IMR-90 (cell line): ENCODE measurements around the genes E2F3 and GPLD1.

DNA sequence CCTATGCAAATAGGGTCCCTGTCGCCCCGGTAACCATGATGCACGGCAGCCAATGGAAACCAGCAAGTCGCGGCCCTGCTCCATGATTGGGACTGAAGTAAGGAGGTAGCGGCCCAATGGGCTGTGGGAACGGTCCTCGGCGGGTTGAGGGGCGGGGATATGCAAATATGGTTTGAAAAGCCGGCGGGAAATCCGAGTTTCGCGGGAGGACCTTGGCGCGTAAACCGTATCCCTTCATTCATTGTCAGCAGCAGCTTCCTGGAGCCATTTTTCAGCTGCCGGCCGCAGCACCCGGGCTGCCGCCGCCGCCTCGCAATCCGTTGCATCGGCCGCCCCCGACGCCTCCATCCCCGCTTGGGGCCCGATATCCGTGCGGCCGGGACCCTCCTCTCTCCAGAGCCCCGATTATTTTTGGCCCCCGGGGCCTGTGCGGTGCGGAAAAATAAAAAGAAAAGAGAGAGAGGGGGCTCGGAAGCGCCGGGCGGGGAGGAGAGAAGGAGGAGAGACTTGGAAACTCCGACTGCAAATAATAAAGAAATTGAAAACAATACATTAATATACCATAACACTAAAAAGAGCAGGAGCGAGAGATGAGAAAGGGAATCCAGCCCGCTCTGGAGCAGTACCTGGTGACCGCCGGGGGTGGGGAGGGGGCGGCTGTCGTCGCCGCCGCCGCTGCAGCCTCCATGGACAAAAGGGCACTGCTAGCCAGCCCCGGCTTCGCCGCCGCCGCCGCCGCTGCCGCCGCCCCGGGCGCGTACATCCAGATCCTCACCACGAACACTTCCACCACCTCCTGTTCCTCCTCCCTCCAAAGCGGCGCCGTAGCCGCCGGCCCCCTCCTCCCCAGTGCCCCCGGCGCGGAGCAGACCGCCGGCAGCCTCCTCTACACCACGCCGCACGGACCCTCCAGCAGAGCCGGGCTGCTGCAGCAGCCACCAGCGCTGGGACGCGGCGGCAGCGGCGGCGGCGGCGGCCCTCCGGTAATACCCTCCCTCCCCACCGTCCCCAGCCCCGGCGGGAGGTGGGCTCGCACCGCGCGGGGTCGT is at the start of gene E2F3:
E2F3 (plus strand) TSS at position 237 of the 1,049 bp plus-strand sequence.
- RRBS = 1% methylated on average over 52 of the region's 99 CpGs
CAGE:
- cytosol, long polyA plus RNA = start-site peak on the plus strand centred at position 233 of the sequence, 63 bp wide, 10 and 6 reads in 2 replicates
- long polyA plus RNA = start-site peak on the plus strand centred at position 518 of the sequence, 915 bp wide, 17 and 20 reads in 2 replicates
- nucleus, long polyA plus RNA = start-site peak on the plus strand centred at position 571 of the sequence, 792 bp wide, 39 and 33 reads in 2 replicates

GRCh38 chr6:20820361-20821090 is 286.3 kb downstream of the CDKAL1 start:
- RRBS = no CpG with 5 or more reads among the region's 5 CpGs
CAGE:
- cytosol, long polyA plus RNA = no peak
- long polyA plus RNA = no peak
- nucleus, long polyA plus RNA = no peak

- RRBS = no CpG with 5 or more reads among the region's 3 CpGs
CAGE:
- cytosol, long polyA plus RNA = no peak
- long polyA plus RNA = no peak
- nucleus, long polyA plus RNA = no peak
Observed at GRCh38 chr6:21005678-21006038, 471.4 kb downstream of the CDKAL1 start.

- RRBS = no CpG with 5 or more reads among the region's 12 CpGs
CAGE:
- cytosol, long polyA plus RNA = no peak
- long polyA plus RNA = no peak
- nucleus, long polyA plus RNA = no peak
Observed at GRCh38 chr6:21608659-21609190, 15.2 kb downstream of the SOX4 start.

DNA sequence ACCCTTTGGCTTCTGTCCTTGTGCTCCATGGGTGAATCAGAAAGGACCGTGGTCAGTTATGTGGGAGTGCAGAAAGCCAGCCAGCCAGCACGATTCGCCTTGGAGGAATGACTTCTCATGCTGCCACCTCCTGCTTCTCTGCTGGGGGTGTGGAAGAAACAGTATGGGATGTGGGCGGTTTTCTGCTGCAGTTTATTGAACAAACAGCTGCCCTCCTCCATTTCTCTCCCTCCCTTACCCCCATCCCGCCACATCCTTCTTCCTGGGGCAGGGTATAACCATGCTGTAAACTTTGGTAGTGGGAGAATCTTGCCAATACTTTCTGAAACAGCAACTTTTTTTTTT is 214.6 kb downstream of the SOX4 start:
- RRBS = no CpG with 5 or more reads among the region's 5 CpGs
CAGE:
- cytosol, long polyA plus RNA = no peak
- long polyA plus RNA = no peak
- nucleus, long polyA plus RNA = no peak

DNA sequence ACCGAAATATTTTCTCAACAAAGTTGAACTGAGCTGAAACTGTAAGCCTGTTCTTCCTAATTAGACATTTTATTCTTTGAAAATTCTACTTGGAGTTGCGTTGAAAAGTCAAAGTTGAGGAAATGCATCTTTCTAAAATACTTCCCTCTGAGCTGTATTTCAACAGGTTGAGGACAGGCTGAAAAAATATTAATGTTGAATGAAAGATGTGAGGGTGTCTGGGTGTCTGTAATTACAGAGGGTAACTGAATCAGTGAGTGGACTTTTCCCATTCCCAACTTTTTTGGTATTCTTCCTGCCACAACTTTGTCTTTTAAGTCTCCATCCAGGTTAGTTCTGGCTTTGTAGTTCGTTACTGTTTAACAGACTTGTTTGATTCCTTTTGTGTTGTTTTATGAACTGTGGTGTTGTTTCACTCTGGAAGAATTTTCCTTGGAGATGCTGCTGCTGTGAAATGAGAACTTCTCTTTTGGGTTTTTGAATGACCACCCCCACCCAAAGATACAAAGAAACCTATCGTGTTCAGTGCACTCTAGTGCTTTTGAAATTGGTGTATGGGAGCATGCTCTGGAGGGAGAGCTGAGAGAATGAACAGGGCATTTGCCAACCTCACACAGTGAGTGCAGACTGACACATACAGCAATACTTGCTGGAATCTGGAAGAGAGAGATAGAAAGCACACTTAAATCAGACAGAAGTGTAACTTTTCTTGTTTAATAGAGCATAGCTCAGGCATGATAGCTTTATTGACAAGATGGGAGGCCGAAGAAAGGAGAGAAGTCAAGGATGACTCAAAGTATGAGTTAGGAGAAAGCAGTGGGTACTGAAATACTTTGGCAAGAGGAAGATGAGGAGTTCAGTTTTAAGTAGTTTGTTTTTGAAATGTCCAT is 293.0 kb downstream of the SOX4 start:
- RRBS = no CpG with 5 or more reads among the region's 5 CpGs
CAGE:
- cytosol, long polyA plus RNA = no peak
- long polyA plus RNA = no peak
- nucleus, long polyA plus RNA = no peak

DNA sequence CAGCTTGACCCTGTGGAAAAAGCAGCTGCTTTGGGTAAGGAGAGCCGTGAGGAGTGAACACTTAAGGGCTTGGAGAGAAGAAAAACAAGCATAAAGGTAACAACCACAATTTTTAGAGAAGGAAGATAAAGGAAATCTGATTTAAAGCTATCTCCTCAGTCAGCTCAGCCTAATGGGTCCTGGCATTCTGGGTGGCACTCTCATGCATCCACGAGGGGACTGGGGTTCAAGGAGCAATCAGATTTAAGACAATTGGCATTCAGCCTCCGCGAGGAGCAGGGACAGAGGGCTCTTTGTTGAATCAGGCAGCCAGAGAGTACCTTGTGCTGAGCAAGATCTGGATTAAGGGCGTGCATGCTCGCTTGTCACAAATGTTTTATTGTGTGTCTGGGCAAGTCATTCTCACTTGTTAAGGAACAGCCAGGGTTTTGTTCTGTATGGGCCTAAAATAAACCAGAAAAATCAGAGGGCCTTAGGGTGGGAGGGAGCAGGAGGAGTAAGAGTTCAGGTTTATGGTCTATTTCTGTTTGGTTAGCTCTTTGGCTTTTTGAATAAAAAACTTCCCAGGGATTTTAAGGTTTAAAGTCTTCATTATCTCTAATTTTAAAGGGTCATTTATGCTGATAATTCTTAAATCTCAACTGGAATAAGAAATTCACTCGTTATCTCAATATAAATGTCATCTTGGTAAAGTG is 475.3 kb upstream of the NRSN1 start:
- RRBS = no CpG with 5 or more reads among the region's 7 CpGs
CAGE:
- cytosol, long polyA plus RNA = no peak
- long polyA plus RNA = no peak
- nucleus, long polyA plus RNA = no peak

DNA sequence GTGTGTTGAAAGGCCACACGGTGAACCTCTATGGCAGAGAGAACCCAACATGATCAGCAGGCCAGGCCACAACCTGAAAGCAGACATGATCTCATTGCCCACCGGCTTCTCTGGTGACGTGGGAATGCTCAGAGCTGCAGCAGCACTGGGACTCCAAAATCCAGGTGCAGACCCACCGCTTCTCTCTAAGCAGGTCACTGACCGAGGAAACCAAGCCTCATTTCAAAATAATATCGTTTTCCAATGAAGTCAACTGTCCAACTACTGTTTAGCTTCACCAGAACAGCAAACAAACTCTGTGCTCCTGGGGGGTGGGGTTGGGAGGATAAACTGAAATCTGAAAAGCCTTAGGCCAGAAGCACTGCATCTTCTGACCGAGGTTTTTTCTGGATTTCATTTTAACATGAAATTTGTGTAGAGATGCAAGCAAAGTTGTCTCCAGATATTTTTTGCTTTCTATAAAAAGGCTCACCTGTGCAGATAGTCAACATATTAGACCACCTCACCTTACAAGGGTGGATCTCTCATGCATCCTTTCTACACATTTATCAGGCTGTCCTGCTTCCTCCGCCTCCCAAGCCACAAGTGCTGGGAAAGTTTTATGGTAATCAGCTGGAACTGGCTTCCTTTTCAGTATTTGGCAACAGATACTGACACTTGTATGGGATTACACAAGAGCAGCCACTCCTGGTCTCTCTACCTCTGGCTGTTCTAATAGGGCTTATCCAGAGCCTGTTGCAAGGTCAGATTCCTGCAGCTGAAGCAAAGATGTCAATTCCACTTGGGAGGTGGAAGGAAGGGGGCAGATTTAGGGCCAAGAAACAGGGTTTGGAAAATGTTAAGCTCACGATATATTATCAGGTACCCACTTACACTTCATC is at the start of gene GPLD1:
GPLD1 (minus strand) TSS at position 154 of the 881 bp plus-strand sequence.
- RRBS = no CpG with 5 or more reads among the region's 9 CpGs
CAGE:
- cytosol, long polyA plus RNA = no peak
- long polyA plus RNA = no peak
- nucleus, long polyA plus RNA = no peak

GRCh38 chr6:24534338-24535023 is 39.7 kb downstream of the ALDH5A1 start:
- RRBS = no CpG with 5 or more reads among the region's 10 CpGs
CAGE:
- cytosol, long polyA plus RNA = no peak
- long polyA plus RNA = no peak
- nucleus, long polyA plus RNA = no peak

DNA sequence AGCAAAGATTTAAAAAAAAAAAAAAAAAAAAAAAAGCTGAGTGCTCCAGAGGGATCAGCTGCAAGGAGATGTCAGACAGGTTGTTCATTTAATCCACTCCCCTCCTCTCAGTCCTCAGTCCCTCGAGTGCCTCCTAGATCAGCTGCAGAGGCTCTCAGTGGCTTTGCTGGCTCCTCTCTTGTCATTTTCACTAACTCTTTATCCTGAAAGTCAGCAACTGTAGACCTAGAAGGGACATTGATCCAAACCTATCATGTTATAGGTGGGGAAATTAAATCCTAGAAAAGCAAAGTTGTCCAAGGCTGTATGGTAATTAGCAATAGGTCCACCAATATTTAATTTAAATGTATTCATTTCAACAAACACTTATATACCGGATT is 61.6 kb downstream of the KIAA0319 start:
- RRBS = no CpG with 5 or more reads among the region's 2 CpGs
CAGE:
- cytosol, long polyA plus RNA = no peak
- long polyA plus RNA = no peak
- nucleus, long polyA plus RNA = no peak

DNA sequence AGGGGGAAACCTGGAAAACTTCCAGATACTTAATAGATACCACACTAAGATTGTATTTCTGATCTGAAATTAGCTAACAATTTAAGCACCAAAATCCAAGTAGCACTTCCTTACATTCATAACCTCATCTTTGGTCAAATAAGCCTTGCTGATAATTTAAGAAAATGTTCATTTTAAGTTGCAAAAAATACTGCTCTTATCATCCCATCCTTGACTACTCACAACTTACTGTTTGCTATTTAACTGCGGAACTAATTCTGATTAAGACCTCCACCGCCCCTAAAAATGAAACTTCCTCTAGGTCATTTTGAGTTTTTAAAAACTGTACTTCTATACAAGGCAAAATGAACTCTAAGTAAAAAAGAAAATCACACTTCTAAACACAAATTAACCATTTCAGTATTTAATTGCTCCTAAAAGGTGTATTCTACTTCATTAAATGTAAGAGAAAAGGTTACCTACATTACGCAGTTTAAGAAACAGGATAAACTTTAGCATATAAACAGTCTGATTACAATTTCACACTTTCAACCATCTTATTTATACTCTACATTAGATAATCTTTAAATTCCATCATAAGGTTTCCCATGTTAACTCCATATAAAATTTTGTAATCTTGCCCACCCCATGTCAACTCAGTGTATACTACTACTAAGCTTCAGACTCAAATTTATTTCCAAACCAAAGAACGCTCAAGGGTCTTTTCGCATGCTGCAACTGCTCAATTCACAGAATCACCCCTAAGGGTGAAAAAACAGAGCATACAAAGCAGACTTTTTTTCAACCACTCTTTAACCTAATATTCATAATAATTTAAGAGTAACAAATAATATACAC is 1.1 kb downstream of the C6orf62 start:
- RRBS = no CpG with 5 or more reads among the region's 5 CpGs
CAGE:
- cytosol, long polyA plus RNA = no peak
- long polyA plus RNA = no peak
- nucleus, long polyA plus RNA = no peak

GRCh38 chr6:24720993-24722000 is 2.3 kb upstream of the C6orf62 start:
- RRBS = no CpG with 5 or more reads among the region's 49 CpGs
CAGE:
- cytosol, long polyA plus RNA = no peak
- long polyA plus RNA = no peak
- nucleus, long polyA plus RNA = no peak

GRCh38 chr6:24757696-24758054 is 17.1 kb upstream of the GMNN start:
- RRBS = no CpG with 5 or more reads among the region's 6 CpGs
CAGE:
- cytosol, long polyA plus RNA = no peak
- long polyA plus RNA = no peak
- nucleus, long polyA plus RNA = no peak

- RRBS = no CpG with 5 or more reads among the region's 15 CpGs
CAGE:
- cytosol, long polyA plus RNA = no peak
- long polyA plus RNA = no peak
- nucleus, long polyA plus RNA = no peak
Observed at GRCh38 chr6:24765332-24765928, 9.3 kb upstream of the GMNN start.

GRCh38 chr6:24786341-24786734 is 11.6 kb downstream of the GMNN start:
- RRBS = no CpG with 5 or more reads among the region's 2 CpGs
CAGE:
- cytosol, long polyA plus RNA = no peak
- long polyA plus RNA = no peak
- nucleus, long polyA plus RNA = no peak

DNA sequence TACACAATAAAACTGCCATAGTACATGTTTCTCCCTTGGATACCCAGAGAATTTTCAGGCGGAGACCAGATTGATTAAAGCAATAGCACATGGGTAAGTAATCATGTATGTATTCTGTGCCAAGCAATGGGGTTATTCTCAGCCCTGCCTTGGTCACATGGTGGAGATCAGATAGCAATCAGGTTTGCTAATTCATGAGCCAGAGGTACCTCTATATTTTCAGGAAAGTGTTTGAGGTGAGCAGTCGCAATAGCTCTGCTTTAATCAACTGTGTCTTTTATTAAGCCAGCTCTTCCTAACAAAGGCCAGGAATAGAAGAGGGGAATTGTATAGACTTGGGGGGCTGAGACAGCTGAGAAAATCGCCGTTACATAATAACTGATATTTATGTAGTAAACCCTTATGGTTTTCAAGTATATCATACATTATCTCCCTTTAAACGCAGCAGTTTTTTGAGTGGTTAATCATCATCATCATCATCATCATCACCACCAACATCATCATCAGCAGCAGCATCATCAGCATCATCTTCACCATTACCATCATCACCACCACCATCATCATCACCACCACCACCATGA is 9.3 kb downstream of the RIPOR2 start:
- RRBS = no CpG with 5 or more reads among the region's 5 CpGs
CAGE:
- cytosol, long polyA plus RNA = no peak
- long polyA plus RNA = no peak
- nucleus, long polyA plus RNA = no peak

DNA sequence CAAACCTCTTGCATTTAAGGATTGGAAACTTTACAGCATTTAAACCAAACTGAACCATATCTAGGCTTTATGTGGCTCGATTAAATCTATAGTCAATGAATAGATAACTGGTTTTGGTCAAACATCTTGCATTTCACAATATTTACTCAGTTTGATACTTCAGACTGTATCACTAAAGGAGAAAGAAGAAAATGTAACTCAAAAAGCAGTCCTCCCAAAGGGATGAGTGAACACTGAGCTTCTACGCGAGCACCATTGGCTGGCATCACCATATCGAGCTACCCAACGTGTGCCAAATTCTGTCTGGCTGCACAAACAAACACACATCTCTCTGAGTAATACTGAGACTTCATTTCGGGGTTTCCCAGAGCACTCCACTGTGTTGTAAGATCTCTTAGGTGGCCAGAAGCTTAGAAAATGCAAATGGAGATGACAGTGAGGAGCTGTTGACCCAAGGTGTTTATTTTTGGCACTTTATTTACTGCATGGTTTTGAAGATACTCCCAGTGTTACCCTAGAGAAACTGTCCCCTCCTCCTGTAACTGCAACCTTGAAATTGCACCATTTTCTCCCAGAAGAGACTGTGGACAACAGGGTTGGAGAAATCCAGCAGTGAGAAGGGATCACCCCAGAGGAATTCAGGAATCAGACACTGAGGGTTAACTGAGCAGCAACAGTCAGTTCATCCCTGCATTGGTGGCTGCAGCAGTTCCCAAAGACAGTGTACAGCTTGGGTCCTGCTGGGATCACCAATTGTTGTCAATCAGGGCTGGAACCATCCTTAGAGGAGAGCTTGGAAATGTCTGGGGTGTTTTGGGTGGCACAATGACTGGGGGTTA is 910 bp upstream of the RIPOR2 start:
- RRBS = no CpG with 5 or more reads among the region's 6 CpGs
CAGE:
- cytosol, long polyA plus RNA = no peak
- long polyA plus RNA = no peak
- nucleus, long polyA plus RNA = no peak

DNA sequence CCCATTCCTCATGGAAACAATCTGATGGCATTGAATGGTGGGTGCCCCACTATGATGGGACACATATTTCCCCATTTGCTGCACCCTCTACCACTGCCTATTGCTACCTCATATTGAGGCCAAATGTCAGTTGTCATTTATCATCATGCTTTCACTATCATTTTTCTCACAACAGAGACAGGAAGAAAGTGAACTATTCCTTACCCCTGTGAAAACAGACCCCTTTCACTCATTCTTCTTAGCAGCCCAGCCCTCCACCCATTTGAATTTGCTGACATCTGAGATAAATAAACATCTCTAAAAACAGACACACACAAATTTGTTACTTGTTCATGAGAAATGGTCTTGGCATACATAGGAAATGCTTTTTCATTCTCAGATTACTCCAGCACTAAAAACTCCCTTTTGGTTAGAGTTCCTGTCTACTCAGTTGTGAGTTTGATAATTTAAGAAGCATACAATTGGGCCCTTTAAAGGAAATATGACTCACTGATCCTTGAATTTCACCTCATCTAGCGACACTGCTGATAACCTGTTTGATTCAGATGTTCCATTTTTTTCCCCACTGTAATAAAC is 105.3 kb upstream of the RIPOR2 start:
- RRBS = no CpG with 5 or more reads among the region's 1 CpG
CAGE:
- cytosol, long polyA plus RNA = no peak
- long polyA plus RNA = no peak
- nucleus, long polyA plus RNA = no peak

DNA sequence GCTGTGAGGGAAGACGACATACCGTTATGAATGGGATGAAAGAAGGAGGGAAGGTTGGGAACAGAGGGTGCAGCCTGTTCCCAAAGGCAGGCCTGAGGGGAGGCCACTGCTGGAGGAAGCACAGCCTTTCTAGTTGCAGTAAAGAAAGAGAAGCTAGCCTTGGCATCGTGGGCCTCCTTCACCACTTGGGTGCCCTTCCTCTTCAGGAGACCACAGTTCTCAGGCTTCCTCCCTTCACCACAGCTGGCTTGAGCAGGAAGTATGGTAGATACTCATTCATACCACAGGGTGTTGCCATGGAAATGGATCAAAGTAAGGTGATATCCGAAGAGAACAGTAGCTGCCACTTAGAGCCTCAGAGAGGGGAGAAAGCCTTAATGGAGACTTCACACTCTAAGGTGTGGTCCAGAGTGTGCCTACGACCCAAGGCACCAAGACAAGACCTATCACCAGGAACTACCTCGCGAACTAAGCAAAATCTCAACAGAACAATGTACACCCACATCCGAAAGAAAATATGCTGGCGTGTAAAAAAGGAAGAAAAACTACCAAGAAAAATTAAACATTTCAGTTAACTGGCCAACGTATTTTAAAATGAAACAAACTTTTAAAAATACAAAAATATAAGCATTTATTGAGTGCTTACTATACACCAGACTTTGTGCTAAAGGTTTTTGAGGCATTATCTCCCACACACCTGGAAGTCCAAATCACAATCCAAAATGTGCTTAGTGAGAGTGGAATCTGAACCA is 120.5 kb upstream of the RIPOR2 start:
- RRBS = no CpG with 5 or more reads among the region's 10 CpGs
CAGE:
- cytosol, long polyA plus RNA = no peak
- long polyA plus RNA = no peak
- nucleus, long polyA plus RNA = no peak

GRCh38 chr6:25088300-25088902 is 152.6 kb upstream of the RIPOR2 start:
- RRBS = no CpG with 5 or more reads among the region's 6 CpGs
CAGE:
- cytosol, long polyA plus RNA = no peak
- long polyA plus RNA = no peak
- nucleus, long polyA plus RNA = no peak